ENCODE data around the genes NPIPA5 and NDE1.

DNA sequence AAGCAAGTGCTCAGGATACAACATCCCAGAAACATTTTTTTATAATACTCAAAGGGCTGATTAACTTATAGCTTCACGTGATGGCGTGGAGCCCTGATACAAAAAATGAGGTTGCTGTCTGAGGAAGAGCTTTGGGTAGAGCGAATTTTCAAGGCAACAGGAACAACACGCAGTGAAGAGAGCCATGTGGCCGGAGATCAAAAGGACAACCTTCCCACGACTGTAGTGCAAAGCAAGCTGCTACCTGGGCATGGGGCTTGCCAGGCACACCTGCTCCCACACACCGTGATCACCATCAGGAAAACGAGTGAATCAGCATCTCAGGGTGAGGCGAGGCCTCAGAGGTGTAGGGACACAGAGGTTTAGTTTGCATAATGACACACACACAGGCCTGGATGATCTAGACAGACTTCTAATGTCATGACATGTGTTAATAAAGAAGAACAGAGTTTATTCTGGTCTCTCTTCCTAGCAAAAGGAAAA lies 65.8 kb downstream of the PARN start:
- PRO-cap, result no peak

- PRO-cap, result no peak
These were observed 21.6 kb downstream of the PLA2G10 start for GRCh38 chr16:14672378-14673091.

DNA sequence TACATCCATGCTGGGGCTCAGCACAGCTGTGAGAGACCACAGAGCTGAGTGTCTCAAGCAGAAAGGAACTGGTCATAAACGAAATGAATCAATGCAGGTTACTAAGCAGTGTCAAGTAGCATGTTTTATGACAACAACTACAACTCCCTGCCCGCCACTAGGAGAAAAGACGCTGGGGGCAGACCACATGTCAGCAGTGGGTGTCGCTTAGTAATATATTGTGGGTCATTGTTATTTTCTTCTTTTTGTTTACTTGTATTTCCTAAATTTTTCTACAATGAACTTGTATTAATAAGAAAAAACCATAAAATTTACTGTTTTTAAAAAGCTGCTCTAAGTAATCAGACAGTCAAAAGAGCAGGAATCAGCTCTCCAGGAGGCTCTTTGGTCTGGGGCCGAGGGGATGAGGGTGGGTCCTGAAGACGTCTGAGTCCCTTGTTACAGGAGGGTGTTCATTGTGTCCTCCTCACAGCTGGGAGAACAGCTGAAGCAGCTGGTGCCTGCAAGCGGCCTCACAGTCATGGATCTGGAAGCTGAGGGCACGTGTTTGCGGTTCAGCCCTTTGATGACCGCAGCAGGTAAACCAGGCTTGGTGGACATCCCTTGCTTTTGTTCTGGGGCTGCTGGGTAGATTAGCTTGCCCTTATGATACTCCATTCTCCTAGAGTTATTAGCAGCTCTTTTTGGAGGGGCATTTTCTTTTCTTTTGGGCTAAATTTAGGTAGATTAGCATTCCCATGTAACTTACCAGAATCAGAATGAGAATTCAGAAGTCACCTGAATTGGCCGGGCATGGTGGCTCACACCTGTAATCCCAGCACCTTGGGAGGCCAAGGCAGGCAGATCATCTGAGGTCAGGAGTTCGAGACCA lies 26.2 kb downstream of the NTAN1 start:
- PRO-cap, result no peak

- PRO-cap, result no peak
These were observed 41.5 kb upstream of the RRN3 start for GRCh38 chr16:15135526-15135926.

DNA sequence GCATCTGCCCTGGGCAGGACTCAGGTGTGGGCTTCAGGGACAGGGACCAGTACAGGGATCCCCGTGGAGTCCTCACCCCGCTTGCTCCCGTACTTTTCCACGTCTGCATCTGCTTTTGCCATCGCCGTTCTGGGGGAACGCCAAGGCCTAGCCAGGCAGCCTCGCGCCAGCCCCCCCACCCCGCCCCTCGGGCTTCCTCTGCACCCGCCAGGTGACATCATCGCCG lies 48.4 kb upstream of the RRN3 start:
- PRO-cap, result unidirectional peak, minus-strand start at position 131 of the sequence

DNA sequence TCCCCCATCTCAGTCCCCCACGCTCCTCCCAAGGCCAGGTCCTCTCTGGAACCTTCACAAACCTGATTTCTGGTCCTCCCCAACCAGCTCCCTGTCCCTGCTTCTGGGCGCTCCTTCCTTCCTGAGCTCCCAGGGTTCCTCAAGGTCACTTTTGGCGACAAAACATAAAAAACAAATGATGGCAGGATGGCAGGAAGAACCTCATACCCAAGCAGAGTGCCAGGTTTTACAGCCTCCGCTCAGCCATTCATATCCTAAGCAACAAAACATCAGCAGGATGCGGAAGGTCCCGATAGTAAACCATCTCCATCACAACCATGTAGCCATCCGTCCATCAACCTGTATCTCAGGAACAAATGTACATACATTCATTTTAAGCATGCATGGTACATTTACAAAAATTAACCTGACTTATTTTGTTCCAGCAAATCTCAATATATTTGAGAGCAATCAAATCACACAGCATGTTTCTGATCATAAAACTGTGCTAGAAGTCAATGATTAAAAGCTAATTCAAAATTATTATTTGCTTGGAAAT lies at the start of gene NPIPA5:
Gene NPIPA5, minus strand, starts transcription at position 270 of the 538 bp plus-strand sequence.
- PRO-cap, result no peak

DNA sequence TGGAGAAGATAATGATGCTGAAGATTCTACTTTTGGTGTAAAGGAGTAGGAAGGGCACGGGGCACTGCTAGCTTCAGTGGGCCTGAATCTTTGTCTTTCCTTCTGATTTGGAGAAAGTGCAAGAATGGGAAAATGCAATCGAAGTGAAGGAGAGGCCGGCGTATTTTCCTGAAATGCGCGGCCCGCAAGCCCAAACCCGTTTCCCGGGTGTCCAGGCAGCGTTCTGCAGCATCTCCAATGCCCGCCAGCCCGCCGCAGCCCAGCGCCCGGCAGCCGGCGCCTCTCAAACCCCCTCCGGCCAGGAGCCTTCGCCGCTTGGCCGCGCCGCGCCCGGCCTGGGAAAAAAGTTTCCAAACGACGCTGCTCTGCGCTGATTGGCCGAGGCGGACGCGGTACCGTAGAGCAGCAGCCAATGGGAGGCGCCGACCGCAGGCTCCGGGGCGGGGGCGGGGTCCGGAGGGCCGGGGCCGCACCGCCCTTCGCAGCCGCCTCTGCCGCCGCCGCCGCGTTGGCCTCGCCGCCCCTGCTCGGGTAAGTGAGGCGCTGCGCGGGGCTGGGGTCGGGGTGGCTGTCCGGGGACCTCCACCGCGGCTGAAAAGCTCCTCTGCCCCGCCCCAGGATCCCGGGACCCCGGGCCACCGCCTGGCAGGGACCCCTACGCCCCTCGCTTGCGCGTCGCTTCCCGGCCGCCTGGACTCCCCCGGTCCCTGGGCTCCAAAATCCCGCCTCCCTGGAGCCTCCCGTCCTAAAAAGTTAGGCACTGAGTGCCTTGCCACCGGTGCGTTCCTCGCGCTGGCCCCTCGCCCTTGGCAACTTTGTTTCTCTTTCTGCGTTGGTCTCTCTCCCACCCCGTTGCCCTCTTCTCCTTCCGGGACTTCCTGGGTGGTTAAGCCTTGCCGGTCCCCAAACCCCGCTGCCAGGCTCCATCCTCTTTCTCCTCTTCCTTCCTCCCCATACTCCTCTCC lies at the start of gene NDE1:
Gene NDE1, plus strand, starts transcription at position 482 of the 965 bp plus-strand sequence.
- PRO-cap, result bidirectional peak, plus-strand start at position 500 of the sequence, minus-strand start at position 323 of the sequence

- PRO-cap, result unidirectional peak, minus-strand start at chr16:15650937
These were observed 843 bp downstream of the NDE1 start for GRCh38 chr16:15650729-15651447.

DNA sequence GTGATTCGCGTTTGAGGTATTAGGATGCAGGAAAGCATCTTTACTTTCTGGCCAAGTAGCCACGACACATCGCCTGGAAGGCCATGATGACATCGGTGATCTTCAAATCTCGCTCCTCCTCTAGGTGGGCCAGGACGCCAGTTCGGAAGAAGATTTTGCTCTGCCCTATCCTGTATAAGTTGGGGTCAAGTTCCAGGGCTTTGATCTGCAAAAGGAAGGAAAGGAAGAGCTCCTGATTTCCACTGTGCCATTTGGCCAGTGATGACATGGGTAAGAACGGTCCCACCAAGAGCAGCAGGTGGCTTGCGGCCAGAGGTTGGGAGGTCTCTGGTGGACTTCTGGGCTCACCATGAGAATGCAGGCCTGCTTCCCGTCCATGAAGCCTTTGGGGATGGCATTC lies 97.5 kb downstream of the NDE1 start:
- PRO-cap, result no peak

- PRO-cap, result no peak
These were observed 20.7 kb downstream of the ABCC1 start for GRCh38 chr16:15970010-15970666.

DNA sequence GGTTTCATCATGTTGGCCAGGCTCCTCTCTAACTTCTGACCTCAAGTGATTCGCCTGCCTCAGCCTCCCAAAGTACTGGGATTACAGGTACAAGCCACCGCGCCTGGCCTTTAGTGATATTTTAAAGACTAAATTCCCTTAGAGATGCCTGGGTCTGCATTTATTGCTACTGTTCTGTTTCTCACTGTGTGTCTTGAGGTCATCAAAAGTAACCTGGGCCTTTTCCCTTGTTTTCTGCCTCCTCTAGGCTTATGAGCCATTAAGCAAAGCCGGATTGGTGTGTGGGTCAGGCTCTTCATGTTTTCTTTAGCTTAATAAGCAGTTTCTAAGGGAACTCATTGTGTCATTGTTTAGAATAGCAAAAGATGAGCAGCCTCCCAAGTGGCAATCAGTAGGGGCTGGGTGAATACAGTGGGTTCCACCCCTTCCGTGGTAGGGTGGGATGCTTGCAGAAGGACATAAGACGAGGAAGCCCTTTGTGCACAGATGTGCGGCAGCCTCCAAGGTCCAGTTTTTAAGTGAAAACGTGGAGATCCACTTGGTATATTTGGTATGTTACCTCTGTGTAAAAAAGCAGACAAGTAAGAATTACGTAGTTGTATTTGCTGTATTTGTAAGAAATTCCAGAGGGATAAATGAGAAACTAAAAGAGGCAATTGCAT lies 34.5 kb downstream of the ABCC1 start:
- PRO-cap, result no peak

DNA sequence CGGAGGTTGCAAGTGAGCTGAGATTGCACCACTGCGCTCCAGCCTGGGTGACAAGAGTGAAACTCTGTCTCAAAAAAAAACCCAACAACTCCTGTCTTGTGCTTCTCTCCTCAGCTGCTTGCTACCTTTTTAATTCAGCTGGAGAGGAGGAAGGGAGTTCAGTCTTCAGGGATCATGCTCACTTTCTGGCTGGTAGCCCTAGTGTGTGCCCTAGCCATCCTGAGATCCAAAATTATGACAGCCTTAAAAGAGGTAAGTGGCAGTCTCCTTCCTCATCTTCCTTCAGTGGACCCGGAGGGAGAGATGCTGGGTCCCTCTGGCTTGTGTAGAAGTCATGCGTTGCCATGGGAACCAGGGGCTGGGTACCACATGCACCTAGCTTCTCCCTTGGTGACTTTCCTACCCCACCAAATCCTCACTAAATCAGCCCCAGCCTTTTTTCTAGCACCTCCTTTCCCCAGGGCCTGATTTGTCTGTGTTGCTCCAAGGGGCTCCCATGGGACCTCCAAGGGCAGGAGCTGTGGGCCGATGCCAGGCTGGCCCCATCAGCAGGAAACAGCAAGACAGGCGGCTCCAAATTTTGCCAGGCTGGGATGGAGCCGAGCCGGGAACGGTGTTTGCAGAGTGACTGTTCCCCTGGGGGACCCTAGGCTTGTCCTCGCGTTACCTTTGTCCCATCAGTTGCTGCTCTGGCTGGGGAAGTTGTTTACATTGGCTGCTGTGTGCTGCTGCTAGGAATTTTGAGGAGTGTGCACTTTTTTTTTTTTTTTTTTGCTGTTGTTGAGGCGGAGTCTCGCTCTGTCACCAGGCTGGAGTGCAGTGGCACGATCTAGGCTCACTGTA lies 65.2 kb downstream of the ABCC1 start:
- PRO-cap, result no peak

DNA sequence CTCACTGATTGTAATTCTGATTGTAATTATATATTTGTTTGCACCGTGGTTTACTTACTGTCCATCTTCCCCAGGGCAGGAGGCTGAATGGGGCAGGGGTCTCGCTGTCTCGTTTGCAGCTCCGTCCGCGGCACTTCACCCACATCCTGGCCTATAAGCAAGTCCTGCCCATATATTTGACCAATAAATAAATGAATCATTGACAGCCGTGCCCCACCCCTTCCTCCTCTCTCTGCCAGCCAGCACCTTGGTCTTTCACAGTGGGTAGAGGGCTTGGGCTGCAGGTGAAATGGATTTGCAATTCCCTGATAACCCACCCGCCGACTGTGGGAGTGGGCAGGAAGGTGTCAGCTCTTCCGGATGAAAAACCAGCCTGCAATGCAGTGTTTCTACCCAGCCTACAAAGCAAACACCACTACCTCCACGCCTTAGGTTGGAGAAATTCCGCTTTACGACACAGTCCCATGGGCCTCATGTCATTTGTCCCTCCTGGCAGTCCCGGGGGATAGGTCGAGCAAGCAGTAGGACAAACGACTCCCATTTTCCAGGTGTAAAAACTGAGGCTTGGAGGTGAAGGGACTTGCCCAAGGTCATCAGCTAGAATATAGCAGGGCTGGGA lies 78.9 kb downstream of the ABCC1 start:
- PRO-cap, result no peak

DNA sequence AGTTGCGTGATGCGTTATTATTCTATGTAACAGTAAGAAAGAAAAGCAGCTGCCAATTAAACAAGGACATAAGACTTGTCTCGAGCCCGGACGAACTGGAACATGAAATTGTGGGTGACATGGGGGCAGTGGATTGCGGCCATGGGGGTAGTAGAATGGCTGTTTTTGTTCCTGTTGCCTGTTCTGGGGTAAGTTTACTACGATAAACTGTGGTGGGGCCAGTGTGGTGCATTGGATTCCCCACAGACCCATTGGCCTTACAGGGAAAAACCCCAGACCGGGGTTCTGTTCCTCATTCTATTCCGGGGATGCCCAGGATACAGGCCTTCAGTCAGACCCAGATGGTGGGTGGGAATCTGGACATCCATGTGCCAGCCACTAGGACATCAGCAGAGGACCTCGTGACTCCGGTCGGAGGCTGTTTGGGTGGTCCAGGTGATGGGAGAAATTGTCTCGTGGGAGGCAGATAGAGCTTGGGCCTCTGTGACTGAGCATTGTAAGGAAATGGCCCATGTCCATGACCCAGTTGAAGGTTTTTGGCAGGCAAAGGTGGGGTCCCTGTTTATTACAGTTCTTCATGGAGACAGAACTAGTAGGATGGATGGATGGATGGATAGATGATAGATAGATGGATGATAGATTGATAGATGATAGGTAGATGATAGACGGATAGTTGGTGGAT lies 88.2 kb downstream of the ABCC1 start:
- PRO-cap, result no peak

- PRO-cap, result no peak
These were observed 126.4 kb downstream of the ABCC1 start for GRCh38 chr16:16075708-16076389.

DNA sequence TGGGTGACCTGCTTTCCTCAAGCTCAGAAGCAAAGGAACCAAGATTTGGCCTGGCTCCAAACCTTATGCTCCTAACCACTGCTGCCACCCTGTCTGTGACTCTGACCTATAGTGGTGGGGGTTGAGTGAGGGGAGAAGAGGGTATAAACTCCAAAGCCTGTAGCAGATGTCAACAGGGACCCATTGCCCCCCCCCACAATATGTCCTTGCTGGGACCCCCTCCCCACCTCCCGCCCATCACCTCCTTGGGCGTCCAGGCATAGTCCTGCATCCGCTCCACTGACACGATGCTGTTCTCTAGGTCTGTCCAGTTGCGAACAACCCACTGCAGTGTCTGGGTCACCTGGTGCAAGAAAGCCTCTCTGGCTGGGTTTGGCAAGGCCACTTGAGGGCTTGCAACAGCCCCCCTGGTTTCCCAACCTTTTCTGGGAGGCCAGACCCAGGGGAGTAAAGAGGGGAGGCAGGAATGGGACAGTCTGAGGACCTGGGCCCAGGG lies 64.0 kb downstream of the ABCC6 start:
- PRO-cap, result no peak

- PRO-cap, result no peak
These were observed 245.7 kb downstream of the XYLT1 start for GRCh38 chr16:17224721-17225779.

DNA sequence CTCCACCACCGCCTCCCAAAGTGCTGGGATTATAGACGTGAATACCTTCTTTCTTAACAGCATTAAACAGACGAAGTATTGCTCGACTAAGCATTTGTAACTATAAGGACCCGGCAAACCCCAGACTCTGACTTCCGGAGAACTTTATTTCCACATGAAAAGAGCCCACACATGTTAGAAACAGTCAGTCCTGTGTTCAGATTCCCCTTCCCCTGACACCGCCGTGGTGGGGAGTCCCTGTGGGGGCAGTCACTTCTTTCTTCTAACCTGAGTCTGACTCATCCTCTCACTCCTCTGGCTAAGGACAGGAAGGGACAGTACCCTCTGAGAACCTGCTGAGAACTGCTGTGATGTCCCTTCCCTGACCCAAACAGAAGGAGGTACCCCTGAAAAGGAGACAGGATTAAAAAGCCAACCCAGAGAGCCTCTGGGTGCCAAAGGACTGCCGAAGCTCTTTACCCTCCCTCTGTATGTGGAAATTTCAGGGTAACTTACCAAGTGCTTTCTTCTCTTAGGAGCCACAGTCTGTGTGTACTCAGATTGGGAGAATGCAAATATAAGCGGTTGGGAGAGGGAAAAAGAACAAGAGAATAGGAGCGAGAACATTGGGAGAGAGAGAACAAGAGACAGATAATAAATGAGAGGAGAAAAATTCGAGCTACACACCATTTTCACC lies 165.0 kb downstream of the XYLT1 start:
- PRO-cap, result no peak

GRCh38 chr16:17416231-17417076 lies 54.3 kb downstream of the XYLT1 start:
- PRO-cap, result unidirectional peak, minus-strand start at chr16:17416795

- PRO-cap, result no peak
These were observed 5.1 kb downstream of the XYLT1 start for GRCh38 chr16:17465298-17466351.